Cardiac fibroblast (primary cell): ENCODE measurements around a stretch of chr13.

DNA sequence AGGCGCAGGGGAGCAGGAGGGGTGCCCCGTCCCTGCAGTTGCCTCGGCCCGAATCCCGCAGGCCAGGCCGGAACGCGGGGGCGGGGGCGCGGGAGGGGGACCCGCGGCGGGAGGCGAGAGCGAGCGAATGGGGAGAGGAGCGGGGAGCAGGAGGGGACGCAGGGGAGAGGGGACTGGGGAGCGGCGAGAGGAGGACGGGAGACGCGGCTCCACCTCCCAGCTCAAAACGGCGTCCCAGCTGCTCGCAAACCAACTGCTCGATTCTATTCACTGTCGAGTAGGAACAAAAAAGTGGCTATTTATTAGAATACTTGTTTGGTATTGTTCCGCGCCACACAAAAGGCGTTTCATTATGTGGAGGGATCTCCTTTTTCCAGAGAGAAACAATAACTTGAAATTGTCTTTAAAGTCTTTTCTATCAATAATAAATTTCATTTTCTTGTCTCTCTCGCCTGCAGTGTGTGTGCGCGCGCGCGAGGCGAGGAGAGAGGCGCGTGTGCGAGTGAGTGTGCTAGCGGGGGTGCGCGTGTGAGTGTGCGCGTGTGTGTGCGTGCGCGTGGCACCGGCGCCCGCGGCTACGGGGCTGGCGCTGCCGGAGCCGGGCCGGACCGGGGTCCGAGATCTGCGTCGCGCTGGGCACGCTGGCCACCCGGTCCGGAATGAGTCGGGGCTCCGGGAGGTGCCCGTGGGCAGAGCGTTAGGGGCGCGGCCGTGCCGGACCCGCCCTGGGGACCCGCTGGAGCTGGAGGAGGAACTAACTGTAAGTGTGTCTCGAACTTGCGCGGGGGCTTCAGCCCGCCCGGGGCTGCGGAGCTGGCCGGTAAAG, 10.5 kb upstream of the SOX1 start:
- RRBS, result 3% methylated on average over 21 of the region's 84 CpGs

- RRBS, result 3% methylated on average over 8 of the region's 43 CpGs
Measured at GRCh38 chr13:112068901-112069462, 2.0 kb downstream of the SOX1 start.

DNA sequence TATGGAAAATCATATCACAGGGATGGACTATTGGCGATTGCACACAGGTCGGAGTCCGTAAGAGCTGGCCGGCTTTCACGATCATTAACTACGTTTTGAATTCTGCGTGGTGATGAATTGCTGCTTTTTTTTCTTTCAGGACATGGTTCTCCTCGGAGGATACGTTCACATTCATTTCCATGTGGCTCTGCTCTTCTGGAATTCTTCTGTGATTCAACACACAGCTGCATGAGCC, 148.0 kb upstream of the SPACA7 start:
- RRBS, result no CpG with 5 or more reads among the region's 9 CpGs

- RRBS, result no CpG with 5 or more reads among the region's 5 CpGs
Measured at GRCh38 chr13:112554860-112555248, 33.1 kb downstream of the TUBGCP3 start.

- RRBS, result no CpG with 5 or more reads among the region's 8 CpGs
Measured at GRCh38 chr13:112583469-112584025, 4.4 kb downstream of the TUBGCP3 start.

DNA sequence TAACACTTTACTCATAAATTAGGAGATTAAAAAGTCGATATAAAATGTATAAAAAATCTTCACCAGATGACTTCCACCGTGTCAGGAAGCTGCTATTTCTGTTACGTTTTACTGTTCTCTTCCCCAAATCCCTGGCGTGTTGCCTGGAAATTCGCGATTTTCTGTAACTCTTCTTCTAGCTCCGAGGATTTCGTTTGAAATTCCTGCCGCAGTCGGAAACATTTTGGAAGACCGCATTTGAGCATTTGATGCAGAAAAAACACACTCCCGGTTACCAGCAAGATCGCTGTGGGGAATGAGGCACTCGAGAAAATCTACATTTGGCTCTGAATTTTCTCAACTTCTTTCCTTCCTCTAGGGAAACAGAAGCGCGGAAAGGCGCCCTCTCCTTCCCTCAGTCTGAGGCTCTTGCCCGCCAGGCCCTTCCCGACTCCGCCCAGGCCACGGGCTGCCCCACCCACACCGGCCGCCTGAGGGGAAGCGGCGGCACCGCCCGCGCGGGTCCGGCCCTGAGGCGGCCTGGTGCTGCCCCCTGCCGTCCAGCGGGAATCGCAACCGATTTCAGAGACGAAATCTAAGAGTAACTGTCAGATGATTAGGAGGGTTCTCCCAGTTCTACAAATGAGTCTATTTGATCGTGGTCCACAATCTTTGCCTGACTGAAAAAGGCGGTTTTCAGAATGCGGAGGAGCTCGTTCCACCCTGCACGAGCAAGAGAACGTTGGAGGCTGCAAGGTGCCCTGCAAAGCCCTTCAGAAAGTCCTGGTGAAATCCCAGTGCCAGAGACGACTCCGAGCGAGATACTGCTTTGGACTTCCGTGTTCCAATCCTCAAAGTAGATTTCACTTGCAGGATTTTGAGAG, 18.3 kb upstream of the TUBGCP3 start:
- RRBS, result 1% methylated on average over 9 of the region's 46 CpGs

GRCh38 chr13:112694048-112694581, 4.3 kb downstream of the ATP11A start:
- RRBS, result 100% methylated on average over 2 of the region's 10 CpGs

- RRBS, result no CpG with 5 or more reads among the region's 26 CpGs
Measured at GRCh38 chr13:112722306-112723385, 32.8 kb downstream of the ATP11A start.

DNA sequence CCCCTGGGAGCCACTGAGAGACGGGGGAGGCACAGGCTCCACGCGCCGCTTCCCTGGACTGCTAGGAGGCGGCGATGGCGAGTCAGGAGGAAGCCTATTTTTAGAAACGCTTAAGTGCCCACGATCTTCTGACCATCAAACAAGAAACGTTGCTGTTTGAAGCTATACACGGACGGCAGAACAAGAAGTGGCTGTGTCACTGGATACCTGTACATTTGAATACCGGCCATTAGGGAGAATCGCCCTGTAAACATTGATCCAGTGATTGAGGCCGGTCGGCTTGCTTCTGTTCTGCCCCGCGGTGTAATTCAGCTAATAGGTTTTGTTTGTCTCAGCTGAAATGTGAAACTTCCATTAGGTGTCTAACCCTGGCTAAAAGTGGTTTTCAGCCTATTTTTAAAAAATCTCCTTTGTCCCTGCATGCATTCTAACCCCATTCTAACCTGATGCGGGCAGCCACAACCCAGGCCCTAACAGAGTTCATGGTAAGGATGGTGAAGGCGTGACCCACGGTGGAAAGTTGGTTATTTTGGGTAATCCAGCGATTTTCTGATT, 81.0 kb downstream of the ATP11A start:
- RRBS, result no CpG with 5 or more reads among the region's 22 CpGs

DNA sequence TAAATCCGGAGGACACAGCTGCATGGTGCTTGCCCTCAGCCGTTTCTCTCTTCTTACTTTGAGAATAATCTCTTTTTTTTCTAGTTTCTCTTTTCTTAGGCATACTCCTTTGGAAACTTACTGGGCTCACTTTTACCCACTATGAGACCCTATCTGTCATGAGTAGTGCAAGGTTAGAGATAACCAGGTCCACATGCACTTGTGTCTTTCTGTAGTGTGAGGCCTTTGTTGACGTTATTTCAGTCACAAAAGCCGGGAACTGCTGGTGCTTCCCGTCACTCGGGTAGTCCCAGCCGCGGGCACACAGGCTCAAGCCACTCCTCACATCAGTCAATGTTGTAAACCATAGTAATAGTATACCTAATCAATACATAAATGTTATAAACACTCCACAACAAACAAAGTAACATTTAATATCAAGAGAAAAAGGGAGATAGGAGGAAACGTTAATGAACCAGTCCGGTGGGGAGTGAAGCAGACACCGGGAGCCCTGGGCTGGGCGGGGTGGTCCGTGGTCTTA, 81.7 kb downstream of the ATP11A start:
- RRBS, result no CpG with 5 or more reads among the region's 13 CpGs

- RRBS, result 91% methylated on average over 4 of the region's 41 CpGs
Measured at GRCh38 chr13:112842679-112843415, 126.2 kb upstream of the MCF2L start.

DNA sequence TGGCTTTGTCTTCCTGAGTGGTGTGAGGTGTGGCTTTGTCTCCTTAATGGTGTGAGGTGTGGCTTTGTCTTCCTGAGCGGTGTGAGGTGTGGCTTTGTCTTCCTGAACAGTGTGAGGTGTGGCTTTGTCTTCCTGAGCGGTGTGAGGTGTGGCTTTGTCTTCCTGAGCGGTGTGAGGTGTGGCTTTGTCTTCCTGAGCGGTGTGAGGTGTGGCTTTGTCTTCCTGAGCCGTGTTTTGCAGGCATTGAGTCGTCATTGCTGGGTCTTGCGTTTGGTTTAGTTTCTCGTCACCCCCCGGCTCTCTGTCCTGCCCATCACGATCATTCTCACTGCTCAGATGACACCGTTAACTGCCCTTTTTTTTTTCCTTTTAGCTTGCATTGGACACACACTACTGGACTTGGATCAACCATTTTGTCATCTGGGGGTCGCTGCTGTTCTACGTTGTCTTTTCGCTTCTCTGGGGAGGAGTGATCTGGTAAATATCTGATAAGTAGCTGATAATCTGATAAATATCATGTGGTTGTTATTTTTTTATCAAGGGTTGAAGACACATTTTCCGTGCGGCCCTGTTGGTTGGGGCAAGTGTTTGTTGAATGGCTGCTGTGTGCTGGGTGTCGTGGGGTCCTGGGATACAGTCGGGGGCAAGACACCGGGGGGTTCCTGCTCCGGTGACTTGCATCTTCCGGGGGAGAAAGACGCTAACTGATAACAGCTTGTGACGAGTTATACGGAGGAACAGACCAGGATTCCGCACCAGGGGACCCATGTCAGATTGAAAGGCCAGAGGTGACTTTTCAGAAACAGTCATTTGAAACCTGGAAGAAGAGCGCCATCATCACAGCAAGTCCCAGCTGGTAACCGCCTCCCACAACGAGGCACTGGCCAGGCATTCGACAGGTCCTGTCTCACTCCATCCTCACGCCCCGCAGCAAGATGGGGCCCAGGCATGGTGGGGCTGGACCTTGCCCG, 95.5 kb upstream of the MCF2L start:
- RRBS, result no CpG with 5 or more reads among the region's 32 CpGs

DNA sequence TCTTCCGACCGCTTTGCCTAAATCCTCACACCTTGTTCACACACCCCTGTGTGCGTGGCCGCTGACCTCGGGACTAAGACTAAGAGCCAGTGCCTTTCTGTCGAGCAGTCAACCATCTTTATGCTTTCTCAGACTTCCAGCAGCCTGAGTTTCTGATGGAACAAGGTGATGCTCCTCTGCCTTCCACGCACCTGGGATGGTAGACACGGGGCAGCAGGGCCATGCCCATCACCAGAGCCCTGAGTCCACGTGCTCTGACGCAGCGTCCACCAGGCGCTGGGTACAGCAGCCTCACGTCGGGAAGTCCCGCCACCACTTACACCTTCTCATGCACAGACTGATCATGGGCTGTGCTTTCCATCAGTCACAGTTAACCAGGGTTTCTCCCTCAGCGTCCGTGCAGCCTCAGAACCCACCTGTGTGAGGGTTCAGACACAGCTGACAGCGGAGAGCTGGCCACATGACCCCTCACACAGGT, 90.8 kb upstream of the MCF2L start:
- RRBS, result no CpG with 5 or more reads among the region's 18 CpGs

DNA sequence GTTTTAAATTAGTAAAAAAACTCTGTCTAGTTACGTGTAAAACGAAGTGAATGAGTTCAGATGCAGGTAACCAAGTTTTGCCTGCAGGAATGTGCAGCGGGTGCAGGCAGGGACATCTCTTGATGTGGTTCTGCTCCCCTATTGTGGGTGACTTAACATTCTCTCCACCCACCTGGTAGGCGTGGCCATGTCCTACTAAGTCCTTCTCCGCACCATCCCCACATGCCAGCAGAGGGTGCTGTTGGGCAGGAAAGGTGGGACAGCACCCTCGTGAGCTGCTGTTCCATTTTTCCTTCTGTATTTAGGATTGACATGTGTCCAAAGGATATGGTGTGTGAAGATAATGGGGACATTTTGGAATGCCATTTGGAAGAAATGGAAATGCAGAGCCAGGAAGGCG, 26.4 kb upstream of the MCF2L start:
- RRBS, result no CpG with 5 or more reads among the region's 7 CpGs

- RRBS, result no CpG with 5 or more reads among the region's 22 CpGs
Measured at GRCh38 chr13:112956331-112957278, 12.4 kb upstream of the MCF2L start.

DNA sequence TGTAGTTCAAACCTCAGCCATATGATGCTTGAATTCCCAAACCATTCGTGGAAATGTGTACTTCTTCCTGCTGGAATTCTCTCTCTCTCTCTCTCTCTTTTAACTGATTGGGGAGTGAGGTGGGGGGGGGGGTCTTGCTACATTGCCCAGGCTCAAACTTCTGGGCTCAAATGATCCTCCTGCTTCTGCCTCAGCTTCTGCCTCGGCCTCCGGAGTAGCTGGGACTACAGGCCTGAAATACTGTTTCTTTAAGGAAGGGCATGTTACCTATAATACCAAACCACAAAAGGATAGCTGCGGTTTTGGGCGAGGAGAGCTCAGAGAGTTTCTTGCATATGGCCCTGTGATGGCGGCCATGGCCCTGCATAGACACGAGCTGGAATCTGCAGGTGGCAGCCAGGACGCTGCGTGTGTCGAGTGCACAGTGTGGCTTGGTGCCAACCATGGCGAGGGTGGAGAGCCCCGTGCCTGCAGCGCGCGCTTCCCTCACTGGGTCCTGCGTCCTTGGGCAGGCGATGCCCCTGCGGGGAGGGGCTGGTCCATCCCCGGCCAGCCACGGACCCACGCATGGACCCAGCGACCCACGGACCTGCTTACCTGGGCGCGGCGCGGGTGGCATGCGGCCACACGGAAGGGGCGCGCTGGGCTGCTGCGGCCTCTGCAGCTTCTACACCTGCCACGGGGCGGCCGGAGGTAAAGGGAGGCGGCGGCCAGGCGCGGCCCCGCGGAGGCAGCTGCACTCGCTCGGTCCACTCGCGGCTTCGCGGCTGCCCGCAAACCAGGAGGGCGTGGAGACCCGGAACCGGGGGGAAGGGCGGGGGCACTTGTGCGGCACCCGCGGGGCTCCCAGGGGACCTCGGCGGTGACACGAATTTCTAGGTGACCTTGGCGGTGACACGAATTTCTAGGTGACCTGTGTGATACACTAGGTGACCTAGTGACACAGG, 719 bp upstream of the MCF2L start:
- RRBS, result no CpG with 5 or more reads among the region's 60 CpGs

DNA sequence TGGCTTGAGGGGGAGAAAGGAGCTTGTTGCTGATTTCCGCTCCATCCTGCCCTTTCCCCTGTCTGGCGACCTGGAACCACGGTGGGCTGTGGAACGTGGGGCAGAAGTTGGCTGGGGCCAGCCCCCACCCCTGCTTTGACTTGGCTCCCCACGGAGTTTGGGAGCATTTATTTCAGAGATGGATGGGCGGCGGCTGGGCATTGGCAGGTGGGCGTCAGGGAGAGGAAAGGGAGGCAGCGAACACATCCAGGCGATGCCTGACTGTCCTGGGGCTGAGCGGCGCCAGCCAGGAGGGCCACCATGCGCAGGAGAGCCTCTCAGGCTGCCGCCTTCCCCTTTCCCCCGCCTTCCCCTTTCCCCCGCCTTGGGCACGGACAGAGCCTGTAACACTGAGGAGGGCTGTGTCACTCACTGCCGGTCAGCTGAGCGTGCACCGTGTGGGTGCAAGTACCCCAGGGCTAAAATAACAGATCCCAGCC, 11.3 kb downstream of the MCF2L start:
- RRBS, result no CpG with 5 or more reads among the region's 20 CpGs

DNA sequence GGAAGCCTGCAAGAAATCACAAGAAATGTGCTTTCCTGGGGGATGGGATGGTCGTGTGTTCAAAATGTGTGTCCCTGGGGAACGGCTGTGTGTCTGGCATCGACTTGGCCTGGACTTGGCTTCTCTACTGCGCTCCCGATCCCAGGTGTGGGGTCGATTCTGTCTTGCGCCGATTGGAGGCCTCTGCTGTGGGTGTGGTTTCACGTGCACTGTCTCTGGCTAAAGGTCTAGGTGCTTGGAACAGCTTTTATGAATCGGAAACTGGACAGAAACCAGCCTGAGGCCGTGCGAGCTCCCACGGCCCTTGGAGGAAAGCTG, 29.5 kb downstream of the MCF2L start:
- RRBS, result no CpG with 5 or more reads among the region's 13 CpGs

DNA sequence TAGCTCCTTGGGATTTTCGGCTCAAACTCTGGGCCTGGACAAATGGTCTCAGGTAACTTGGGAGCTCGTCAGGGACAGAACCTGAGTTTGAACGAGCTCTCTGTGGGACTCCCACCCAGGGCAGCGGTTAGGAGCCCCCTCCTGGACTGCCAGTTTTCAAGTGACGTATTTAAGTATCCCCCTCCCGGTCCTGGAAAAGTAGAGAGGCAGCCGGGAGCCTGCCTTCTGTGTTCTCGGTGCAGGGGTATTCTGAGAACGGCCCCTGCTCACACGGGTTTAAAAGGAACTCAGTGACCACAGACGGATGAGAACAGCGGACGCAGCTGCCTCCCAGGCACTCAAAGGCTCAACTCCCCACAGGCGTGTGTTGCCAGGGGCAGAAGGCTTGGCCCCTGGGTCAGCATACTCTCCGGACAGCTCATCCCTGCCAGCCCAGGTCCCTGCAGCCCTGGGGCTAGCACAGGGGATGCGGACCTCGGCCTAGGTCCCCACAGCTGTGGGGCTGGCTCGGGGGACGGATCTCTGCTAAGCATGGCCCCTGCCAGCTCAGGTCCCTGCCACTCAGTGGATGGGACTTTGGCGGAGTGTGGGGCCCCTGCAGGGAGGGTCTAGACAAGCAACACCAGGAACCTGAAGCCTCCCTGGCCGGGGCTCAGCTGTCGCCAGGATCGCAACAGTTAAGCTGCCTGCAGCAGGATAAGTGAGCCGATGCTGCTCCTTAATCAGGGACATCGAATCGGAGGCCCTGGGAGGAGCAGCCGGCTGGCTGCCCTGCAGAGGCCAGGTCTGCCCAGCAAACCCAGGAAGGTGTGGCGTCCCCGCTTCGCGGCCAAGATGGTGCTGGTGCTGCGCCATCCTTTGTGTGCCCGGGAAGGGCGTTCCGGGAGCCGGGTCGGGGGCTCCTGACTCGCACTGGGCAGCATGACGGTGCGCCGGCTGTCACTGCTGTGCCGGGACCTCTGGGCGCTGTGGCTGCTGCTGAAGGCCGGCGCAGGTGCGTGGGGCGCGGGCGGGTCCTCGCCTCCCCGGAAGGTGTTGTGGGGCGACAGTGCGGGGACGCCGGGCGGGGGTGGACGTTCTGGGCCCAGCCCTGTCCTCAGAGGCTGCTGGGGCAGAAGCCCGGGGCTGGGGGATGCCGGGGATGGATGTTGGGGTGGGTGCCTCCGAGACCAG, 32.4 kb downstream of the MCF2L start:
- RRBS, result 21% methylated on average over 18 of the region's 60 CpGs

- RRBS, result no CpG with 5 or more reads among the region's 47 CpGs
Measured at GRCh38 chr13:113022179-113023156, 53.5 kb downstream of the MCF2L start.